Vagina (tissue), 1 donor: ENCODE results near the genes LCE3A, LCE7A, PGLYRP3, S100A9, S100A3 and CFAP141.

GRCh38 chr1:152623038-152623326, at the start of gene LCE3A:
TSS of gene LCE3A (minus strand) at chr1:152623103.
- PRO-cap: no peak
- RAMPAGE, long total RNA: no peak

DNA sequence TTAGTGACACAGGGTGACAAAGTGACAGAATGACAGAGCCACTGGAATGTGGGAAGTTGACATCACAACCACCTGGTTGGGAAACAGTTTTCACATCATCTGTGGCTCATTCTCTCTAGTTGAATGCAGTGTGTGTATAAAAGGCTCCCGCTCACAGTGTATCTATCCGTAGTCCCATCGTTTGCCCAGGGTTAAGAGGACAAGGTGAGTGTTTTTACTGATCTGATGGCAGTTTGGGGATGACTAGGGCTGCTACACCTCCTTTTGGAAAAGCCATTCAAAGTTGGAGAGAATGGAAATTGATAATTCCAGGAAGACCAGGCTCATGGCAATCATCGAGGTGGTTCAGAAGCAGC, at the start of gene LCE7A:
TSS of gene LCE7A (plus strand) at position 169 of the 356 bp plus-strand sequence.
- PRO-cap: no peak
- RAMPAGE, long total RNA: no peak

- PRO-cap: no peak
- RAMPAGE, long total RNA: start-site peak on the minus strand at chr1:153312923-153312932, 43 reads
These were observed at the start of gene PGLYRP3 for GRCh38 chr1:153312827-153313129. TSS of gene PGLYRP3 (minus strand) at chr1:153312952.

- PRO-cap: no peak
- RAMPAGE, long total RNA: no peak
These were observed at the start of gene S100A9 for GRCh38 chr1:153357545-153358580. TSS of gene S100A9 (plus strand) at chr1:153357854.

DNA sequence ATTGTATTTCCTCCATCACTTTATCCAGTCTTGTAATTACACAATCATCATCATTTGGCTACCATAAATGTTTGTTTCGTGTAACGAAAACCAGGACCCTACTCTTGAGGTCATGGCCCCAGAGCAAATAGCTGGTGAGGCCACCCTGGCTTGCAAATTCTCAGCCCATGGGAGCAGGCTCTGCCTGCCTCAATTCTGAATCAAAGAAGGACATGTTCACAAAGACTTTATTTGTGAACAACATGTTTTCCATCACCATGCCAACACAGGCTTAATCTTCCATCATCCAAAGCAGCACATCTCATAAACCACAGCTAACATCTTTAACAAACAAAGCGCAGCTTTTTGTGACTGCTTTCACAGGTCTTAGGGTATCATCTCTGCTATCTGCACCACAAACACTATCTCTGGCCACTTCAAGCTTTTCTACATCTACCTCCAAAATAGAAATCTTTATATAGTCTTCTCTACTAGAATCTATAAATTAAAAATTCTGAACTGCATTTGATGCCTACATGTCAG, 33.2 kb upstream of the S100A7 start:
- PRO-cap: no peak
- RAMPAGE, long total RNA: no peak

DNA sequence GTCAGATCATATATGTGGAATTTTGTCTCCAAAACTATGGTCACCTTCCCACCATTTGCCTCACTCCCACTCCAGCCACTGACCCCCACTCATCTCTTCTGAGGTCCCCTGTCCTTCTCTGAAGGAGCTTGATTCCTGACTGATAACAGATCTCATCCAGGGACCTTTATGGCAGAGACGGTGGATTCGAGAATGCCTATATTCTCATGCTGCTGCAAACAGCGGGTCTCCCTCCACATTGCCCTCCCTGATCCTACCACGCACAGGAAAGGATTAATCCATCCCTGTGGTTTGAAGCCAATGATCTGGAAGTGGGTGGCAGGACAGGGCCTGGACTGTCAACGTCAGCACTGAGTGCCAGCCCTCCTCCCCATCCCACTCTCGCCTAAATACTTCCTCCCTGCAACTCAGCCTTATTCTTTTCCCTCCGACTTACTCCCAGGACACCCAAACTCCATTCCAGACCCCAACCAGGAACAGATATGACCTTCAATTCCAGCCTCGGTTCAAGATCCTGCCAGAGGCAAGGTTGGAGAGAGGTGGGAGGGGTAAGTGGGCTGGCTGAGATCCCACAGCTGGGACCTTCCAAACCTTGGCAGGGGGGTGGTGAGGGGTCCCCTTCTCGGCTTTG, 2.2 kb upstream of the S100A5 start:
- PRO-cap: no peak
- RAMPAGE, long total RNA: no peak

DNA sequence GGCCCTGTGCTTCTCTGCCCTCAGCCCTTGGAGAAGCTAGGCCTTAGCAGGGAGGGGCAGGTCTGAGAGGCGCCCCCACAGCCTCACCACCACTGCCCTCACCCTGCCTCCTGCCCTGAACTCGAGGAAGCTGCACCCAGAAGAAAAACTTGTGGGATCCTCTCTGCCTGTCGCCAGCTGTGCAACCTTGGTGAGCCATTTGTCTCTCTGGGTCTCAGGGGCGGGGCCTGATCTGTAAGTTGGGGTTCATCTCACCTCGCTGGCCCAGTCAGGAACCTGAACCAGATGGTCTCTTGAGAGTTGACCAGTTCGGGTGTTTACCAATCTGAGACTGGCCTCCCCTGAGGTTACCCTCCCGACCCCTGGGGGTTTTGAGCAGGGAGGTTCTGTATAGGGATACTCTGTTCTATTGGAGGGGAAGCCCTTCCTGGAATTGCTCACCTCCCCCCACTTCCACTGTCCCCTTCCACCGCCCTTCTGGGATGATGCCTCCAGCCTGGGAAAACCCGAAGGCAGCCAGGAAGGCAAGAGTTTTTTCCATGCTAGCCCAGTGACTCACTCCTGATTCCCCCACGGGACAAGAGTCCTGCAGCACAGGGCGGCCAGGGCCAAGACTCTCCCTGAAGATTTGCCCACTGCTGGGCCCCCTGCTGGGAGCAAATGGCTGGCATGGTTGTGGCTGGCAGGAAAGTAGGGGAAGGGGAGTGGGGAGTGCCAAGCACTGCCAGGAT, at the start of gene S100A3:
TSS of gene S100A3 (minus strand) at position 333 of the 731 bp plus-strand sequence.
- PRO-cap: bidirectional peak, plus-strand start at position 573 of the sequence, minus-strand start at position 479 of the sequence
- RAMPAGE, long total RNA: start-site peak on the minus strand centred at position 338 of the sequence, 11 bp wide, 19 reads

DNA sequence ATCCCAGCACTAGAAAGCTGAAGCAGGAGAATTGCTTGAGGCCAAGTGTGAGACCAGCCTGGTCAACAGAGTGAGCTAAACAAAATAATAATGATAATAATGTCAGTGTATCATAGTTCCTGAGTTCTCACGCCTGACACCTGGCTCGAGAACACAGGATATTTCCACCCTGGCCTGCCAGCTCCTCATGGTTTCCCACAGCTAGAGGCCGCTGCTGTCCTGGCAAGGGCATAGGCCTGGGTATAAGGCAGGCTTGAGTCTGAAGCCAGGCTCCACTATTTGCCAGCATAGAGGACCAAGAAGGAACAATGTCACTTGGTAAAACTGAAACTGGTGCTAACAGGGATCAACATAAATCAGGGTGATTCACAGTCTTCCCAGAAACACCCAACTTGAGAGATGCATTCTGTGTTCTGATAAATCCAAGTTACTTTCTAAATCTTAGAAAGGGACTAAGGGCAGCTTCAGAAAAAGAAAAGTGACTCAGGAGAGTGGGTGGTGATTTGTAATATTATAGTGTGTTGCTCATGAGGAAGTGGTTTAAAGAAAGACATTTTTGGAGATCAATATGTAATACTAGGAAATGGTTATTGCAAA, 6.9 kb upstream of the S100A2 start:
- PRO-cap: no peak
- RAMPAGE, long total RNA: no peak

- PRO-cap: unidirectional peak, minus-strand start at chr1:153623237
- RAMPAGE, long total RNA: no peak
These were observed 4.2 kb downstream of the S100A13 start for GRCh38 chr1:153623153-153623474.

DNA sequence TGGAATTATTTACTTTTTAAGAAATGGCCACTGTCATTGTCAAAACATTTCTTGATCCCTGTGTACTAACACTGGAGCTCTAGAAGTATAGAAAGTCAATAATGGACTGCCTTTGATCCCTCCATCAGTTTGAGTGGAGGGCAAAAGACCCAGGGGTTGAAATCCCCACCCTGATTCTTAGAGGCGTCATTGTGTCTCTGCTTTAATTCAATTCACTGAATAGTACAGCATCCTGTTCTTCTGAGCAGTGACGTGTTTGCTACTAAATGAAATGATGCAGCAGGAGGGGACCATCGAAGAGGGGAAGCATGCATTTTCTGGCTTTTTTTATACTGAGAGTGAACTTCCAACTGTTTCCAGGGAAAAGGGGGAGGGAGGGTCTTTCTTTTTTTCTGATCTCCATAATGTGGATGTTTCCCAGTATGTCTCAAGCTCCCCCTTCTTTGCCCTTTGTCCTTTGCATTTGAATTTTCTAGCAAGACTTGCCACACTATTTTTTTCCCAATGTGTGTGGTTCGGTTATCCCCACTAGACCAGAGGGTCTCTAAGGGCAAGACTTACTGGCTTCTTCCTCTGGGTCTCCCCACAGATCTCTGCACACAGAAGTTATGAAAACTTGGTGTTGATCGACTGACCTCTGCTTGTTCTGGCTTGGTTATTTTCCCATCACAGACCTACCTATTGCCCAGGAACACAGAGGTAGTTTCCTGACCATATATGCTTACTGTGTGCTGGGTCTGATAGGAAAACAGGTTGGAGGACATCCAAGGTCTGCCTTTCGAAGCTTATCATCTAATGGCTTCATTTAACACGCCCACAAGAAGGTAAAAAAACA, 2.7 kb downstream of the INTS3 start:
- PRO-cap: no peak
- RAMPAGE, long total RNA: no peak

GRCh38 chr1:153771596-153772286, 3.5 kb upstream of the SLC27A3 start:
- PRO-cap: no peak
- RAMPAGE, long total RNA: no peak

DNA sequence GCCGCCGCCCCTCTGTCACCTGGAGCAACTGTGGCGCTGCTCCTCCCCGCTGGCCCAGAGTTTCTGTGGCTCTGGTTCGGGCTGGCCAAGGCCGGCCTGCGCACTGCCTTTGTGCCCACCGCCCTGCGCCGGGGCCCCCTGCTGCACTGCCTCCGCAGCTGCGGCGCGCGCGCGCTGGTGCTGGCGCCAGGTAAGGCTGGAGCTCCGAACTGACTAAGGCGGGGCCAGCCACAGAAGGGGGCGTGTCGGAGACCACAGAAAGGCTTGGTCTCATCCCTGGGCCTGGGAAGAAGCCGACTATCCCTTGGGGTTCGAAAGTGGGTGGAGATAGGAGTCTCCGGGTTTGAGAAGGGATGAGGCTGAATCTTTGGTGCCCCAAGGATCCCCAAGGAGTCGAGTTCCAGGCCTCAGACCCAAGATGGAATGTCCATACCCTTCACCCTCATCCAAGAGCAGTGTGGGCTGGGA, 802 bp downstream of the SLC27A3 start:
- PRO-cap: bidirectional peak, plus-strand start at position 330 of the sequence, minus-strand start at position 148 of the sequence
- RAMPAGE, long total RNA: no peak

DNA sequence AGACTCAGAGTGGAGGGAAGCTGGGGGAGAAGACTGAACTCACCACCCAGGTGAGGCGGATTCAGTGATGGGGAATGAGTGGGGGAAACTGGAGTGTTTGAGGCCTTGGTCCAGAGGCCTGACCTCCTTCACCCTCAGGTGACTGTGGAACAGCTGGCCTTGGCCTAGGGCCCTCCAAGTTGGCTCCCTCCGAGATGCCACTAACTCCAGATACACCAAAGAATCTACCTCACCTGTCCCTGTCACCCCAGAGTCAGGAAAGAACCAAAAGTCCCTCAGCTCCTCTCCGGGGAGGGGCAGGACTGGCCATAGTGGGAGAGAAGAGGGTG, 27.3 kb downstream of the SLC27A3 start:
- PRO-cap: no peak
- RAMPAGE, long total RNA: no peak

DNA sequence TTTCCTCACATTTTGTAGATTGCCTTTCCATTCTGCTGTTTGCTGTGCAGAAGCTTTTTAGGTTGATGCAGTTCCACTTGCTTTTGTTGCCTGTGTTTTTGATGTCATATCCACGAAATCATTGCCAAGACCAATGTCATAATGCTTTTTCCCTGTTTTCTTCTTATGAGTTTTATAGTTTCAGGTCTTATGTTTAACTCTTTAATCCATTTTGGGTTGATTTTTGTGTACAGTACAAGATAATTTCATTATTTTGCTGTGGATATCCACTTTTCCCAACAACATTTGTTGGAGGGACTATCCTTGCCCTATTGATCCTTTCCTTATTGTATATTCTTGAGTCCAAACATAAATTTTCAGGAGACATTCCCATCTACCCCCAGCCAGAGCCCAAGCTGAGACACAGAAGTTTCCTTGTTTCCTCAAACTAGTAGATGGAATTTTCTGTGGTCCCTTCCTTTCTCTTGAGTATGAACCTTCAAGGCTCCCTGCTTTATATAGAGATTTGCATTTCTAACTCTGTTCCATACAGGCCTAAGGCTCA, 69.1 kb downstream of the GATAD2B start:
- PRO-cap: no peak
- RAMPAGE, long total RNA: no peak

- PRO-cap: no peak
- RAMPAGE, long total RNA: no peak
These were observed 41.9 kb downstream of the GATAD2B start for GRCh38 chr1:153880725-153881405.

- PRO-cap: no peak
- RAMPAGE, long total RNA: no peak
These were observed 30.4 kb downstream of the GATAD2B start for GRCh38 chr1:153892317-153892763.

DNA sequence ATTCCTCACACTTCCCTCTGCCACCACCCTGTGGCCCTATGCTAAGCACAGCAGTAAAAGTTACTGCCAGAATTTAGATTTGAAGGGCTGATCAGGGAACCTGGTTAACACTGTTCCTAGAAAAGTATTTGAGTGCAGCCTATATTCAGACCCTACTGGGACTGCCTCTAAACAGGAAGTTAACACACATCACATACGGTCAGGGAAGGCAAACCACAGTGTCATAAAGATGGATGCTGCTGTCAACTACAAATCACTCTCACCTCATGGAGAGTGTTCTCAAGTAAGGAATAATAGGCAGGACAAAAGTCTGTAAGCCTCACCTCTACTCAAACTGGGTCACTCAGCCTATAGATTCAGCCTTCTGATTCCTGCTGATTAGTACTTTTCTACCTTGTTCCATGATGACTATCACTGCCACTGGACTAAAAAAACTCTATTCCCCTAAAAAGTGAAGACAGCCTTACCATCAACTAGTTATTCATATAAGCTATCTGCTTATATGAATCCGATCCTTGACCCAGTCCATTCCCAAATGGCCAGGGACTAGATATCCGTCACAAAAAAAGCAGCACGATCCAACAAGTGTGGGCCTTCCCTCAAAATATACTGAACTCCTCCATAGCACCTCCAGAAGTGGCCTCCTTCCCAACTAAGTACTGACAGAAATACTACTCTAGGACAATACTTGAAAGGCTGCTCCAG, 2.2 kb downstream of the GATAD2B start:
- PRO-cap: no peak
- RAMPAGE, long total RNA: no peak

DNA sequence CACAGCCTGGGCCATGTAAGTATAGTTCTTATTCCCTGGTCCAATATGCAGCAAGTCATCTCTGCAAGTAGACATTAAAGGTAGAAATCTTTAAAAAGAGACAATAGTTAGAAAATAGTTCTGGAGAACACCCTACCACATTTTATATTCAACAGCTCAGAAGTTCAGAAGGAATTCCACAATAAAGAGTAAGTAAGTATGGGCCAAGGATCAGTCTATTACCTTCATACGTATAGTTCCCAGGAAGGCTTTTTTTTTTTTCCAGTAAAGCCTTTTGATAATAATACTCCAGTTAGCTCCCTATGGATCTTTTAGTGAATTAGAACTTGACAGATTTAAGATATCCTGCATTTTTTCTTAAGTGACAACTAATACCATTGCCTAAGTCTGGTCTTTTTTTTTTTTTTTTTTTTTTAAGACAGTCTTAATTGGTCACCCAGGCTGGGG, 31.7 kb downstream of the RPS27 start:
- PRO-cap: no peak
- RAMPAGE, long total RNA: no peak

DNA sequence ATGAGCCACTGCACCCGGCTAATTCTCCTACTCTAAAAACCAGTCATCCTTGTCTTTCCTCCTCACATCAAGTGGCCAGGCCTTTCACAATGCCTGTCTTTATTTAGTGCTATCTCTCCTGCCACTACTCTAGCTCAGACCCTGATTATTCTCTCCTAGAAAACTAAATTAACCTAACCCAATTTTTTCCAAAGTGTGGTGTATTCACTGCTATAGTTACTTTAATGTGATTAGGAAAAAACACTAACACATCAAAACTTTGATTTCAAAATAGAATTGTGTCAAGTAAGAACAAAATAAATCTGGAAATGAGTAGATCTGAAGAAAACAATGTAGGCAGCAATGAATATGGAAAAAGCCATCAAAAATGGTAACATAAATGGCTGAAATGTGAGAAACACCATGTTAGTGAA, 27.5 kb downstream of the TPM3 start:
- PRO-cap: no peak
- RAMPAGE, long total RNA: no peak

GRCh38 chr1:154205851-154206909, at the start of gene CFAP141:
TSS of gene CFAP141 (minus strand) at chr1:154206333.
- PRO-cap: no peak
- RAMPAGE, long total RNA: no peak